Natural killer cell (primary cell): ENCODE measurements around a stretch of chr3.

GRCh38 chr3:58170509-58171392, 40.0 kb downstream of the DNASE1L3 start:
- PRO-cap, result no peak

DNA sequence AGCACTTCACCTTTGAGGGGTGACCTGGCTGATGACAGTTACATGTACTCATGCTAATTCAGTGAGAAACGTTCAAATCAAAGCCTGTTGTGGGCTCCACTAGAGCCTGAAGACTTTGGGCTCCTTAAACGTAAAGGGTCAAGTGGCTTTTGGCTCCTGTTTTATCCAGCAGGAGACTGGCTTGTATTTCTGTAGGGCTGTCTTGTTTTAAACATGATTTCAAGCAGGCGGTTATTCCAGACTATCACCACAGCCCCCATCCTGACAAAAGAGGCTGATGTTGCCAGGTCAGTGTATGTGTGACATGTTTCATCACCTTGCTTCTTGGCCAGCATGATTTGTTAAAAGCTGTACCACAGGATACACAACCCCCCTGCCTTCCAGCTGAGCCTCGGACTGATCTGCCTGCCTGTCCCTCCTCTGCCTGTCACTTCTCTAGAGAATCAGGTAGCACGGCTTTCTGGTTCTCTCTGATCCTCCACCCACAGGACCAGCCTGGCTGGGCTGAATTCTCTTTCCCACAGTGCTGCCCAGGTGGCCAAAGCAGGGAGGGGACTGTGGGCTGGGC, 8.5 kb downstream of the ABHD6 start:
- PRO-cap, result no peak

GRCh38 chr3:58249509-58250731, 12.3 kb downstream of the ABHD6 start:
- PRO-cap, result no peak

DNA sequence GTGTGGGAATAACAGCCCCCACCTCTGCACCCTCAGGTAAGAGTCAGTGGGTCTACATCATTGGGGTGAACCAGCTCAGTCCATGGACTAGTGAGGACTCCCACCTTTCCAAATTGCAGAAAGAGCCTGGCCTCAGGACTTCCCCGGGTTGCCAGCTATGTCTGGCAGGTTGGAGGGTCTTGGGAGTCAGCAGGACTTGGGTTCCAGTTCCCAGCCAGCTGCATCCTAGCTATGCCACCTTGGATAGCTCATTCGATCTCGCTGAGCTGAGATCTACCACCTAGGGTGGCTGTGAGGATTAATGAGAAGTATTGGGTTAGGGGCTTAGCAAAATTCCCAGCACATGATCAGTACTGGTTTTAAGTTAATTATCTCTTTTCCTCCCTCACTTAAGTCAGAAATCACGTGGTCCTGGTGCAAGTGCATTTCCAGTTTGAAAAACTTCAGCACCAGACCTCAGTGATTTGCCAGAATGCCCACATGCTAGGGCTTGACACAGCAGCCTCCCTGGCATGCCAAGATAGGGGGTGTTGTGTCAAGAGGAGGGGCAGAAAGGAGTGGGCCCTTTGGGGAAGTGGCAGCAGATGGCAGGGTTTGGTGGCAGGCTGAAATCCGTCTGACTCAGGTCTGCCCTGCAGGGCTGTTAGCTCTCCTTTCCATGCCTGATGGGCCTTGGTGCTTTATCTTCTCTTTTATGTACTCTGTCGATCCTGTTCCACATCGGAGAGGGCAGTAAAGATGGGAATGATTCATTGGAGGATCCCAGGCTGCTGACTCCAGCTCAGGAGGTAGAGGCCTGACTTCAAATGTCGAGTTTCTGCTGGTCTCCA, 23.2 kb downstream of the PXK start:
- PRO-cap, result no peak

DNA sequence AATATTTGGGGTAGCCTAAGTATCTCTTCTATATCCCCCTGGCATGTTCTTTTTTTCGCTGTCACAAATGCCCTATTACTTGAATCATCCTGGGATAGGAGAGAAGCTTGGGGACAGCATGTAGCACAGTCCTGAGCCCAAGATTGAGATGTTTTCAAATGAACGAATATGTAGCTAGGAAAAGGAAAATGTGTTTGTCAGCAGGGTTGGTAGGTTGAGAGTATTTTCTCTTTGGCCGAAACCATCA, 1.0 kb downstream of the KCTD6 start:
- PRO-cap, result no peak

DNA sequence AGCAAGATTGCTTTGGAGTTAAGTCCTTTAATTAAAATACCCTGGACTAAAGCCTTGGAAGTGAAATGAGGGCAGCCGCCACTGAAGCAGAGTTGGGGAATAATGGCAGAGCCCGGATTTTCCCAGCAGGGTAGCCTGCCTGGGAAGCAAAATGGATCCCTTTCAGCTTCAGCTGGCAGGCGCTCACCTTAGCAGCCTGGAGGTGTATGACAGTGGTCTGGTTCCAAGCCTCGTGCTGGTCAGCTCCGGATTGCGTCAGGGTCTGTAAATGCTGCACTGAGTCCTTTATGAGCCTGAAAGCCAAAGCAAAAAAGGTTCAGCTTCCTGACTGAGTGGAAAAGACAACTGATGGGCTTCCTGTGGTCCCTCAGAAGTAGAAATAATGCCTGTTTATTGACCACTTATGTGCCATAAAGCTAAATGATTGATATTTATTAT, 14.7 kb downstream of the ACOX2 start:
- PRO-cap, result no peak

GRCh38 chr3:58528683-58529085, 8.3 kb downstream of the ACOX2 start:
- PRO-cap, result no peak

DNA sequence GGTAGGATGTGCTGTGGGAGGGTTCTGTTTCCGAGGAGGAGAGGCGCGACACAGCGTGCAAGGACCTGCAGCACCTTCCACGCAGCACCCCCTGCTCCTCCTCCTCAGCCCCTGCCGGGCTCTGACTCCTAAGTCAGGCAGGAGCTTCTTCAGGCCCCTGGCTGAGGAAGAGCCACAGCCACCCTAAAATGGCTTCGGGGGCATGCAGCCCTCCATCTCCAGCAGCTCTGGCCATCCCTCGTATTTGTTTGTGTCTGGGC, 32.5 kb downstream of the FAM3D start:
- PRO-cap, result no peak

DNA sequence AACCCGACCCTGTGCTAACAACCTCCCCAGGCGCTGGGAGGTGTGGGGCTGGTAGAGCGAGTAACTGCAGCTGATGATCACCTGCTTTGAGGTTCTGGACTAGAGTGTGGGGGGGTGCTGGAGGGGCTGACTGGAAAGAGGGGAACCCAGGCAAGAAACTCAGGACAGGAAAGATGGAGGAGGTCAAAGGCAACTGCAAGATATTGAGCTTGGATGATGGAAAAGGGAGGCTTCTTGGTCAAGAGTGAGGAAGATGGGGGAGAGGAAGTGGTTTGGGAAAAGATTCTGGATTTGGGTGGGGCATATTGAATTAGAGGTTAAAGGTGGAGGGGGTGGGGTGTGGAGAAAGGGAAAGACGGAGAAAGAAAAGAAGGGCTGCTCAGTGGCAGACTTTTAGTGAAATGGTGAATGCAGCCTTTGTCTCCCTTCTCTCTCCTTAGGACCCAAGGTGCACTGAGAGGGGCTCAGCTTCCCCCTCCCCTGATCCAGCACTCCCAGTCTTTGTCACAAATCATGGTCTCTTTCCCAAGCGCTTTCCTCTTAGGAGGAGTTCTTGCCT, 618 bp upstream of the FAM3D start:
- PRO-cap, result no peak

GRCh38 chr3:60213172-60213844, 1037.9 kb downstream of the FHIT start:
- PRO-cap, result no peak

- PRO-cap, result no peak
Measured at GRCh38 chr3:60965104-60965876, 286.0 kb downstream of the FHIT start.

DNA sequence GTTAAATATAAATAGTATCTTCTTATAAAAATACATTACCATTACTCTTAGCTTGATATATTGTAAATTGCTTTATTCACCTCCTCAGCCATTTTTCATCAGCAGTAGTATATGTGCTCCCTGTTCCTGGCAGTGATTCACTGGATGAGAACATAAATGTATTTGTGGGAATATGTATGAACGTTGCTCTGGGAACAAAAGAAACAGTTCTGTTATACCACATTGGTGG, 284.3 kb downstream of the FHIT start:
- PRO-cap, result no peak

DNA sequence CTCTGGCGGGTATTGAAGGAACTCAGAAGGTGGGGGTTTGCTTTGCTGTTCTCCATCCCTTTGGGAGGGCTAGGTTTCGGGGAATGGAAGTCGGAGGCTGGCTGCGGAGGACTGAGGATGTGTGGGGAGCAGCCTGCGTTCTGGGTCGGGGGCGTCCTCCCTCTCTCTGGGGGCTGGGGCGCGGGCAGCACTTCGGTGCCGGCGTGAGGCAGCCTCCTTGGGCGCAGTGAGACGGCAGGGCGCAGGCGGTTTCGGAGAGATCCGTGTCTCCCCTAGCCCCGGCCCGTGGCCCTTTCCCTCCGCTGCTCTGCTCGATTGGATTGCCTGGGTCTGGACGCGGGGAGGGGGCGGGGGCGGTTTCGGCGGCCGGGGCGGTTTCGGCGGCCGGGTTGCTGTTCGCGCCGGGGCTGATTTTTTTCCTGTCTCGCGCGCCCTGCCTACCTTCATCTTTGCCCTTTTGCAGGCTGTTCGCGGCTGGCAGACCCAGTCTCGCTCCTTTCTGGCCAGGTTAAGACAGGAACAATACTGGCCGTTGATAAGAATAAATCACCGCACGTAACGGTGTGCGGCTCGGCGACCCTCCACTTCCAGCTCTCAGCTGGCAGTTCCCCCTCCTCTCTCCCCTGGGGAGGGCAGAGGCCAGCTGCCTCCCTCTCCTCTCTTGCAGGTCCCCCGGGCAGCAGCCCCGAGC, 1.6 kb downstream of the PTPRG start:
- PRO-cap, result no peak

GRCh38 chr3:61669728-61670139, 108.4 kb downstream of the PTPRG start:
- PRO-cap, result no peak

GRCh38 chr3:61807651-61808395, 246.5 kb downstream of the PTPRG start:
- PRO-cap, result no peak

GRCh38 chr3:61848678-61849731, 287.6 kb downstream of the PTPRG start:
- PRO-cap, result no peak

GRCh38 chr3:61880159-61880821, 318.9 kb downstream of the PTPRG start:
- PRO-cap, result no peak

- PRO-cap, result no peak
Measured at GRCh38 chr3:62095202-62096322, 223.3 kb upstream of the C3orf14 start.

DNA sequence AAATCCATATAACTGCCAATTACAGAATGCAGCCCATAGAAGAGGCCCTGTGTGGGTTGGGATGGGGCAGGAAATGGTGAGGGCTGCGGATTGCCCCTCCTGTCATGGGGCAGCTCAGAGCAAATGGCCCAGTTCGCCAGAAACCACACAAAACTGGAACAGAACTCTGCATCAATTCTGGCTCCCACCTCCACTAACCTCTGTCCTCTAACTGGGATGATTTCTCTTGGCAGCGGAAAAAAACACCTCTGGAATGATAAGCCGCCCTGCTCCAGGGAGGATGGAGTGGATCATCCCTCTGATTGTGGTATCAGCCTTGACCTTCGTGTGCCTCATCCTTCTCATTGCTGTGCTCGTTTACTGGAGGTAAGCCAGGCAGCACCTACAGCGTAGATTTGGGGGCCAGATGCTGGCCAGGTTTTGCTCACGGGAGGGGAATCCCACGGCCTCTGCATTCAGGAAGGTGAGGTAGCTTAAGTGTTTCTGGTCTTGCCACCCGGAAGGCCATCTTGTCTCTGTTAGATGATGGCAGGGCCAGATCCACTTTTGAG, 100.1 kb upstream of the C3orf14 start:
- PRO-cap, result no peak

DNA sequence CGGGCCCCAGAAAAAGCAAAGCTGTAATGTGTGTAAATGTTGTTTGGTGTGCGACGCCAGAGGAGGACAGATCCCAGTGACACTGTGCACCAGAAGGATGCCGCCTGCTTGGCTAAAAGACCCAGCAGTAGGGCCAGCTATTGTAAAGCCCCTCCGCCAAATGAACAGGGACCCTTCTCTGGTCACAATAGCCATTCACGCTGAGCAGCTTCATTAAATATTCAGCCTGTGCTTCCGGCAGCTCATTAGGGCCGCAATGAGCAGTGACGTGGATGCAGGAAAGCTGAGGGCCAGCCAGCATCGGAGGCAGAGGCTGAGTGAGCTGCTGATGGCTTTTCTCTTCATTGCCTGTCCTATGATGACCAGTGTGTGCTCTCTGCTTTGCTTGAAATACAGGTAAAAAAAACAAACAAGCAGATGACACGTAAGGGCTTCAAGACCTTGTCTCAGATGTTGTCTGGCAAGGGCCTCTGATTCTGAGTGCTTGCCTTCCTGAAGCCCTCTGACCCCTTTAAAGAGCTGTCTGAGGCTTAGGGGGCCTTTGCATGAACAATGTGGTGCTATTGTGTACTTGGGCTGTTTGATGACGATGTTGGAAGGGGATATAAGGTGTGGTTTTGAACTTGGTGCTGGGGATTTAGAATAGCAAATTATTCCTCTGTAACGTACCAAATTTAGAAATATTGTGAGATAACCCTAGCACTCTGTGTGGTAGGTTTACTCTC, 75.9 kb upstream of the C3orf14 start:
- PRO-cap, result no peak